Subcutaneous adipose tissue (tissue), 3 donors: ENCODE results near the genes GNA14 and SPATA31D1.

- PRO-cap: no peak
- RAMPAGE, long total RNA, 3 experiments: no peak in any of the 3 experiments
Observed at GRCh38 chr9:77534061-77535061, 113.8 kb downstream of the GNA14 start.

DNA sequence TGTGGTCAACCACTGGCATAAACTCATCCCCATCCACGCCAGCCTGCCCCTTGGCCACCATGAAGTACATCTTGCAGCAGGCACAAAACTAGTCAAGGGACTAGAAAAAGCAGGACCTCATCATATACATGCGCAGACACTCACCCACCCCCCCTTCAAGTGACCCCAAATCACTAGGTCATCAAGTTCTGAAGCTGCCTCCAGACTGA lies 96.9 kb downstream of the GNA14 start:
- PRO-cap: no peak
- RAMPAGE, long total RNA, 3 experiments: no peak in any of the 3 experiments

- PRO-cap: unidirectional peak, minus-strand start at chr9:77648316; unidirectional peak, minus-strand start at chr9:77648734
- RAMPAGE, long total RNA, 3 experiments: start-site peak on the minus strand in 1 of 3 experiments, at chr9:77648717-77648758 at its widest, 22 reads per replicate
Observed at GRCh38 chr9:77648201-77649157, at the start of gene GNA14. Gene GNA14, minus strand, starts transcription at chr9:77648322.

DNA sequence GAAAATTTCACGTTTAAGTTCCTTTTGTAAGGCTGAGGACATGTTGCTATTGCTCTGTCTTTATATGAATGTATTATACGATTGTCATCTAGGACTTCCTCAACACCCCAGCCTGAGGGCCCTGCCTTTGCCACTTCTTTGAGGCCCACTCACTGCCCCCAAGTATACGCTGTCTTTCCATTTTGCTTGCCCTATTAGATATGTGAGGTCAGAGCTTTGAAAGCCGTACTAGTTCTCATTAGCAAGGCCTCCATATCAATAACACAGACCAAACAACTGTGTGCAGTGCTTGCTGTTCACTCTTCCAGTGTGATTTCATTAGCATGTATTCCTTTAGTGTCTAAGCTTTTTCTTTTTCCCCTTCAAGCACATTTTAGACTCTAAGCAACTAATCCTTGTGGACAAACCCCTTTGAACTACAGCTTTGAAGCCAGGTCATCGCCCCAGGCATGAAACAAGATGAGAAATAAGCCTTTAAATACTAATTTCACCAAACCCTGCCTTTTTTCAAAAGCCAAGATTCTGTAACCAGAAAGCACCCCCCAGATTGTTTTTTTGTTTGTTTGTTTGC lies 140.0 kb downstream of the GNAQ start:
- PRO-cap: no peak
- RAMPAGE, long total RNA, 3 experiments: no peak in any of the 3 experiments

DNA sequence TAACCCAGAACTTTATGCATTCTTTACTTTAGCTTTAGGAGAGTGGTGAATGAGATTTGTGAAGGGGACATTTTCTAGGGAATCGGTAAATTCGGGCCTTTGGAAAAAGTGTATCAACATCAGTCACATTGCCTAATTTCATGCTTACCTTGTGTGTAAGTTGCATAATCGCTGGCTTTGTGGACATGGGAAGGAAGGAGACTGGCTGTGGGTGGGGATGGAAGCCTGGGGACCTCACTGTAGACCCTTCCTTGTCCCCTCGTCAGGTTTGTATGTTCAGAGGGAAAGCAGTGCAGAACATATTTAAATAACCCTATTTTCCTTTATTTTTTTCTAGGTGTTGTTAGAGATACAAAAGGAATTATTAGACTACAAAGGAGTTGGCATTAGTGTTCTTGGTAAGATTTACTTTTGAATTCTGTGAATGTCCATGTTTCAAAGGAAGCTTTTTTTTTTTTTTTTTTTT lies 3.4 kb downstream of the PSAT1 start:
- PRO-cap: no peak
- RAMPAGE, long total RNA, 3 experiments: no peak in any of the 3 experiments

DNA sequence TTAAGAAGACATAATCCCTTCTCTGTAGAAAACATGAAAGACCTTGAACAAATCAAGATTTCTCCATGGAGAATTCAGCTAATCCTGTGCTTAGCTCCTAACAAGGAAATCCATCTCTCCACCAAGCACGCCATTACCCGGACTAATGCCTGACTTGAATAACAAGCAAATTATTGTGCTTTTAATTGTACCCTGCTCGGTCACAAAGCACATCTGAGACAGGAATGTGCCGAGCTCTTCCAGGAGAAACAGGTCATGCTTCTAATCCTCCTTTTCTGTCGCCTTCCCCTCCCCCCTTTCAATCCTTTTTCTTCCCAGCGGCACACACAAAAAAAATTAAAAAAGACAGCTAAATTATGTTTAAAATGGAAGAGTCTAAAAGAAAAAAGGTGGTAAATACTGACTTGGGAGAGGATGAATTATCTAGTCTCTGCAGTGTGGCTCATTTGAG lies 141.4 kb downstream of the PSAT1 start:
- PRO-cap: no peak
- RAMPAGE, long total RNA, 3 experiments: no peak in any of the 3 experiments

GRCh38 chr9:78638446-78638826 lies 341.5 kb downstream of the PSAT1 start:
- PRO-cap: no peak
- RAMPAGE, long total RNA, 3 experiments: no peak in any of the 3 experiments

DNA sequence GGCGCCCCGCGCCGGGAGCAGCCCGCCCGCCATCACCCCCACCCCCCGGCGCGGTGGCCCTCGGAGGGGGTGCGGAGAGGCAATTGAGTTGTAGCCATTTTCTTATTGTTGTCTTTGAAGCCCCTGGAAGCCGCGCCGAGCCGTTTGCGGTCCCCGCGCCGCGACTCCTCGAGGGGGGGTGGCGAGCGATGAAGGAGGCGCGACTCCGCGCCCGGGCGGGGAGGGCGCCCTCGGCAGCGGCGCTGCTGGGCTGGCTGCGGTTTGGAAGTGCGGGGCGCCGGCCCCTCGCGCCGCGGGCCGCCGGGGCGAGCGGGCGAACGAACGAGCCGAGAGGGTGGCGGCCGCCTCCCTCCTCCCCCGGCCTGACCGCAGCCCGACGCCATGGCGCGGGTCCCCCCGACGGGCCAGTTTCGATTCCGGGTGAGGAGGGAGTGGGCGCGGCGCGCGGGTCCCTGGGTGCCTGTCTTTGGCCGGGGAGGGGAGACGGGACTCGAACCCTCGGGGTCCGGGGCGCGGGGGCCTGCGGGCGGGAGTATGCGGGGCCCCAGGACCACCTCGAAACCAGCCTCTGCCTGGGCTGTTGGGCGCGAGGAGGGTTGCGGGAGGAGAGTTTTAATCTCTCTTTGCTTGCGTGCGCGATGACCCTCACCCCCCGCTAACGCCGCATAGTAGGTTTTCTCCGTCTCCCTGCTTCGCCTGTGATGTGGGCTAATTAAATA lies 1.3 kb downstream of the TLE4 start:
- PRO-cap: bidirectional peak, plus-strand start at position 223 of the sequence, minus-strand start at position 170 of the sequence
- RAMPAGE, long total RNA, 3 experiments: start-site peak on the plus strand in 1 of 3 experiments, centred at position 544 of the sequence, 8 reads per replicate

GRCh38 chr9:79601964-79602392 lies 30.2 kb downstream of the TLE4 start:
- PRO-cap: no peak
- RAMPAGE, long total RNA, 3 experiments: no peak in any of the 3 experiments

DNA sequence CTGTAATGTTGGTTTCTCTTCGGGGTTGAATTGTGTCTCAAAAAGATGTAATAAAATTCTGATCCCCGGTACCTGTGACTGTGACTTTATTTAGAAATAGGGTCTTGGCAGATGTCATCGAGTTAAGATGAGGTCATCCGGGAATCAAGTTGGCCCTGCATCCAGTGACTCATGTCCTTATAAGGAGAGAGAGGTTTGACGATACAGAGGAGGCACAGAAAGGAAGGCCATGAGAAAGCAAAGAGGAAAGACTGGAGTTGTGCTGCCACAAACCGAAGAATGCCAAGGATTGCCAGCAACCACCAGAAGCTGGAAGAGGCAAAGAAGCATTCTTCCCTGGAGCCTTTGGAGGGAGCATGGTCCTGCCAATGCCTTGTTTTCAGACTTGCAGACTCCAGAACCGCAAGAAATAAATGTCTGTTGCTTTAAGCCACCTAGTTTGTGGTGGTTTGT lies 114.6 kb downstream of the TLE4 start:
- PRO-cap: no peak
- RAMPAGE, long total RNA, 3 experiments: no peak in any of the 3 experiments

- PRO-cap: no peak
- RAMPAGE, long total RNA, 3 experiments: no peak in any of the 3 experiments
Observed at GRCh38 chr9:79762606-79762896, 190.8 kb downstream of the TLE4 start.

DNA sequence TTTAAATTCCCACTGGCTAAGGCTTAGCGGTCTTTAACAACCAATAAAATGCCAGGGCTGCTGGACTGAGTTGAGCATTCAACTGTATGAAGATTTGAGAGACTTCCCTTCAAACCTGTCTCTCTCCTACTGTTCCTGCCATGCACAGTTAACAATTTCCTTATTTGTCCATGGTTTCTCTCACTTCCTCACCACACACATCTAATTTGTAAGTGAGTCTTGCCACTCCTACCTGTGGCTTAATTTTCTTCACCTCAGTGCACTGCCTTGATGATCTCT lies 398.9 kb downstream of the TLE4 start:
- PRO-cap: no peak
- RAMPAGE, long total RNA, 3 experiments: no peak in any of the 3 experiments

GRCh38 chr9:81565115-81565654 lies 124.2 kb downstream of the TLE1 start:
- PRO-cap: no peak
- RAMPAGE, long total RNA, 3 experiments: no peak in any of the 3 experiments

GRCh38 chr9:81686670-81687040 lies 2.7 kb downstream of the TLE1 start:
- PRO-cap: no peak
- RAMPAGE, long total RNA, 3 experiments: no peak in any of the 3 experiments

DNA sequence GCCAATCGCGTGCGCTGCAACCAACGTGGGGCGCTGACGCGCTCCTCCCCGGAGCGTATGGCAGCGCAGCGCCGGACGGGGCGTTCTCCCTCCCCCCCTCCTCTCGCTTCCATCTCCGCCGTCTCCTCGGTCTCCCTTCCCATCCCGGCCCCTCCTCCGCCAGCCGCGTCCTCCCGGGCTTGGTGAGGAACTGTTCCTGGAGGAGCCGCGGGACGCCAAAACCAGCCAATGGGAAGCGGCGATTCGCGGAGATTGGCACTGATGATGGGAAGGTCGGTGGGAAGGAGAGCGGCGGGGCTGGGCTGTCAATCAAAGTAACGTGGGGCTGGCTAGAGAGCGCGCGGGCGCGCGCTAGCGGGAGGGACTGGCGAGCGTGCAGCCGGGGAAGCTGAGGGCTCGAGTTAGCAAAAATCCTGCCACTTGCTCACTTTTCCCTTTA lies 360 bp upstream of the TLE1 start:
- PRO-cap: bidirectional peak, plus-strand start at position 332 of the sequence, minus-strand start outside the sequence
- RAMPAGE, long total RNA, 3 experiments: no peak in any of the 3 experiments

DNA sequence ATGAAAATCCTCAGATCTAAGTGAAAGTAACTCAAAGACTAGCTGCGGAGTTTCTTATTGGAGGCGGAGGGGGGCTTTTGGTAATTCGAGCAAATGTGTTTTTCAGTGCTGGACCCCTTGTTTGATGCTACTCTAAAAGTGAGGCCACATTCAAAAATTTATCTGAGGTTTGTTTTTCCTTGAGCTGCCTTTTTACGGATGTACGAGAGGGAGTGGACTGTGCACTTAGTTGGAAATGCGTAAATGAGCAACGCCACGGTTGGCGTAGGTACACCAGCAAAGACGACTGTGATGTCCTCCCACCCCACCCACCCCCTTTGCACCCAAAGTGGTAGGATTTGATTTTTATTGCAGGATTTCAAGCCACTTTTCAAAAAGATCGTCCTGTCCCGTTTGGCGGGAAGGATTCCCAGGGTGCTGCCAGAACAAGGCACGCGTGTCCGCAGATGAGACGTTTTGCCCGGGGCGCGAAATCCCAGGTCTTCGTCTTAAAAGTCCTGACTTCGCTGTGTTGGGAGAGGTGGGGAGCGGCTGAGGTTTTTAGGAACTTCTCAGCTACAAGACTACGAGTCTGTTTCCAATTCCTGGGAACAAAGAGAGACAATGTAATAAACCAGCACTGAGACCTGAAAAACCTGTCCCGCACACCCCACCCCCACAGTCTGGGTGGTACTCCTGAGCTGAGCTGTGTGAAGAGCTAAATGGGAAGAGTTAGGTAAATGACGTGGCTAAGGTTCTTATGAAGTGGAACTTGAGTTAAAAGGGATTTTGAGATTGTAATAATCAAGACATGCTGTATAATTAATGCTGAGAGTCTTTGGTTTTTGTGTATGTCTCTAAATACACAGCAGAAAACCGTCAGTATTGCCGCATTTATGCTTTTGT lies 1.0 kb upstream of the TLE1 start:
- PRO-cap: no peak
- RAMPAGE, long total RNA, 3 experiments: no peak in any of the 3 experiments

GRCh38 chr9:81879635-81879981 lies 48.6 kb upstream of the SPATA31D4 start:
- PRO-cap: no peak
- RAMPAGE, long total RNA, 3 experiments: no peak in any of the 3 experiments

- PRO-cap: no peak
- RAMPAGE, long total RNA, 3 experiments: no peak in any of the 3 experiments
Observed at GRCh38 chr9:81988668-81989024, at the start of gene SPATA31D1. Gene SPATA31D1, plus strand, starts transcription at chr9:81988772.

- PRO-cap: no peak
- RAMPAGE, long total RNA, 3 experiments: no peak in any of the 3 experiments
Observed at GRCh38 chr9:82098848-82099130, 110.2 kb downstream of the SPATA31D1 start.

DNA sequence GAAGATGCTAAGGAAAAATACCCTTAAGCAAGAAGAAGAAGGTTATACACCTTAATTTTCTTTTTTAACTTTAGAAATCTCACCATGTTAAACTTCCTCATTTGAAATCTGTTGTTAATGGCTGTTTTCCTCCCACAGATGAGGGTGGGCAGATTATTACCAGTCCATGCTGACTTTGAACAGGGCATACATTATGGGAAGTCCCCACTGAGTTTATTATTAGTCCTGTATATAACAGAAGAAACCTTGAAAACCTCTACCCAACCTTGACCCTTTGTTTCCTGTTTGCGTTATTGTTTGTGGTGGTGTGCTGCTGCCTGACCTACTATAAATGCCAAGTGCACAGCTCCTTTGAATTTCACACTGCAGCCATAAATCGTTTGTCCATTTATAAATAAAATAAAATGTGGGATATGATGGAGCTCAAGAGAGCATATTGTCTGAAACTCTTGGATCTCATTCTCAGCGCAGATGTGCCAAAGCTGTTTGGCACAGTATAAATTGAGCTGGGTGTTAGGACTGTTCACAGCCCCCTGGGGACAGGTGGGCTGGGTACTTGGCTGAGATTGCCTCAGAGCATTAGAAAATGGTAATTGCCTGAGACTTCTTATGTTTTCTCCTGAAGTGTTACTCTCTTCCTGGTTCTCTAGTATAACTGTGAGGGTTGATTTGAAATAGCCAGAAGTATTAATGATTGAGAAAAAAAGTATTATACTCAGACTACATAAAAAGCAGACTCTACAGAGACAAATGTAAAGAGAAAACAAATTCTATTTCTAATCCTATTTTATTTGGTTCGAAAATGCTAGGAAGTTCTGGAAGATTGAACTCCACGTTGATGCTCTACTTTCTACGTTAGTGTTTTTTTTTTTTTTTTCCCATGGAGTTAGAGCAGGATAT lies 139.7 kb downstream of the SPATA31D1 start:
- PRO-cap: no peak
- RAMPAGE, long total RNA, 3 experiments: no peak in any of the 3 experiments